ENCODE data around the gene HPS6.

GRCh38 chr10:101141196-101141663, 10.1 kb downstream of the TLX1 start:
- PRO-cap = no peak

DNA sequence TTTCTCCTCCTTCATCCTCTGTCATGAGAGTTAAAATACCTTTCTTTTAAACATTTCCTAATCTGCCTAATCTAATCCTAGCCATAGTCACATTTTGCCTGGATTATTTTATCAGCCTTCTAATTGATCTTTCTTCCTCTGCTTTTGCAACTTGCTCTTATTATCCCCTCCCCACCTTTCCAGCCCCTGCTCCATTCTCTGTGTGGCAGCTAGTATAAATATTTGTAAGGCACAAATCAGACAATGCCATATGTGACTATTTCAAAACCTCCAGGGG, 77.3 kb downstream of the POLL start:
- PRO-cap = no peak

GRCh38 chr10:101651309-101651545, 43.7 kb downstream of the FBXW4 start:
- PRO-cap = no peak

DNA sequence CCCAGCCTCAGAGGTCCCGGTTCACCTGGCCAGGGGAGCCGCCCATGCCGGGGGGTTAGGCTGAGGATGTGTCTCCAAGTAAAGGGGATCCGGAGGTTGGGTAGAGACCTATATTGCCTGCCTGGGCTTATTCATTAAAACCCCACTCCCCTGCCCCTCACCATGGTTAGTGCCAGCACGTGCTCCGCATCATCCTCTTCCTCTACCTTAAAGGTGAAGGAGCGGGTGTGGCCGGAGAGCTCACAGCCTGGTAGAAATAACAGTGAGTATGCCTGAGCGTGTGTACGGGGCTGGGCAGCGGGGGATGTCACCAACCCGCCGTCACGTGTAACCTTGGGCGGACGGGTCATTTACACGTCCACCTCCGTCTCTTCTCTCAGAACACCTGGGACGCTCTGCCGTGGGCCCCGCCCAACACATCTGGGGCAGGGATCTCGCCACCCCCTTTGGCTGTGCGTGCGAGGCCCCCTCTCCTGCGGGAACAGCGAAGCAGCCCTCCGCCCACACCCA, 513 bp downstream of the NPM3 start:
- PRO-cap = no peak

DNA sequence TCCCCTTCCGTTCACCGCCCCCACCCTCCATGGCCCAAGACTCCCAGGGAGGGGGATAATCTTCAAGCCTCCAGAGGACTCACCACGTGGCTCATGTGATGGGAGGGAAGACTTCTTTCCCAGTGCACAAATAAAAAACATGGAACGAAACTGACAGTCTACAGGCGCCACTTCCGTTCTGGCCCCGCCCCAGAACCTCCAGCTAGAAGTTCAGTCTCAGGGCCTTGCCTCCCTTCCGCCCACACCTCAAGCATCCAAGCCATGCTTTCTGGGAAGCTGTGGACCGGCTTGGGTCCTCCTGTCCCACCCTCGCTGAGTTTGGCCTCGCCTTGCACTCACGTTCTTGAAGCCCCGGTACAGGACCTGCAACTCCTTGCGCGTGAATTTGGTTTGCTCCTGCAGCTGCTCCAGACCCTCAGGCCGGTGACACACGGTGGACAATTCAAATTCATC, 10.5 kb upstream of the OGA start:
- PRO-cap = no peak

- PRO-cap = no peak
Measured at GRCh38 chr10:101998519-101999204, 57.3 kb downstream of the ARMH3 start.

DNA sequence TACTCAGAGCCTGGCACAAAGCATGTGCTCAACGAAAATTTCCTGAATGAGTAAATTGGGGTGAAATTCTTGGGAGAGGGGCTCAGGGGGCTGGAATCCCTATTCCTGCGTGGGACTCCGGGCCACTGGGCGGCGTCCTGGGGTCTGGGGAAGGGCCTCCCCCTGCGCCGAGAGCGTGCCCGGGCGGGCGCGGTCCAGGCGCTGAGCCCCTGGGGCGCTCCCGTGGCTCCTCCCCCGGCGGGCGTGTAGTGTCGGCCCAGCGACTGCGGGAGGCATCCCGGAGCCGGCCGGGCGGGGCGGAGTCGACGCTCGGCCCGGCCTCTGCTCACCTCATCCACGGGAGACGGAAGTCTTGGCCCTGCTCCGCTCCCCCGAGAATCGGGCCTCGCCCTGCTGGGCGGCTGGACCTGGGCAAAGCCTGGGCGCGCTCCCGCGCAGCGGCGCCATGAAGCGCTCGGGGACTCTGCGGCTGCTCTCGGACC, at the start of gene HPS6:
Gene HPS6, plus strand, starts transcription at position 320 of the 482 bp plus-strand sequence.
- PRO-cap = bidirectional peak, plus-strand start at position 275 of the sequence, minus-strand start at position 247 of the sequence

GRCh38 chr10:102133874-102134332, 1.1 kb downstream of the PPRC1 start:
- PRO-cap = unidirectional peak, minus-strand start at chr10:102133926

GRCh38 chr10:102376425-102377310, 18.8 kb upstream of the NFKB2 start:
- PRO-cap = no peak

- PRO-cap = no peak
Measured at GRCh38 chr10:102393149-102393643, 2.3 kb upstream of the NFKB2 start.

- PRO-cap = no peak
Measured at GRCh38 chr10:102410472-102411307, 7.9 kb downstream of the PSD start.

GRCh38 chr10:102454675-102455415, 3.5 kb upstream of the C10orf95 start:
- PRO-cap = no peak

- PRO-cap = no peak
Measured at GRCh38 chr10:102479790-102480468, 18.7 kb downstream of the MFSD13A start.

- PRO-cap = bidirectional peak, plus-strand start at chr10:102627988, minus-strand start at chr10:102627858
Measured at GRCh38 chr10:102627175-102628302, 16.7 kb upstream of the TRIM8 start.

GRCh38 chr10:102642634-102643568, 1.4 kb upstream of the TRIM8 start:
- PRO-cap = bidirectional peak, plus-strand start at chr10:102643409, minus-strand start at chr10:102643189; bidirectional peak, plus-strand start at chr10:102643663, minus-strand start at chr10:102643513

DNA sequence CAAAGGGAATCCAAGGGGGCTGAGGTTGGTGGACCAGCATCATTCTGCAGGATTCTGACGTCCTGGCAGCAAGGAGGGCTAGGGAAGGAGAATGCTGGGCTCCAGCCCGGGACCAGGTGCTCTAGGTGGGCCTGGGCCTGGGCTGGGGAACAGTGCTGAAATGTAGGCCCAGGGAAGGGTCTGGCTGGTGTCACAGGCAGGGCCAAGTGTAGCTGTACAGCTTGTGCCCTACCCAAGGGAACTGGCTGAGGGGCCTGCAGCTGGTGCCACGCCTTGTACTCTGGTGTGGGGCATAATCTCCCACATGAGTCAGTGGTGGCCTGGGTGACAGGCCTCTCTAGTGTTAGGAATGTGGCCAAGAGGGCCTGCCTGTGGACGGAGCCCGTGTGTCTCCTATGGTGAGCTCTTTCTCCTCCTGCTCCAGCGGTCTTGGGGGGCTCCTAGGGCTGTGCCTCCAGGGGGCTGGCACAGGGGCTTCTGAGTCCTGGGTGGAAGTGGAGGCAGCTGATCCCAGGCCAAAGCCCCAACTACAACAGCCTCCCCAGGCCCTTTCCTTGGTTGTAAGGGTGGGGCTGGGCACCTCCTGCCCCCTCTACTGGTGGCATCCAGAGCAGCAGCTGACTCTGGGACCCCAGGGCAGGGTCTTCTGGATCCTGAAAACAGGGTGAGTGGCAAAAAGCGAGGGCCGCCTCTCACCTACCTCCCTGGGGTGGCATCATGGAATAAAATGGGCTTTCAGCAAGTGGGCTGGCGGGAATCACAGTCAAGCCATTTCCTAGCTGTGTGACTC, 25.3 kb downstream of the TRIM8 start:
- PRO-cap = no peak

GRCh38 chr10:102675891-102676699, 31.8 kb downstream of the TRIM8 start:
- PRO-cap = no peak

DNA sequence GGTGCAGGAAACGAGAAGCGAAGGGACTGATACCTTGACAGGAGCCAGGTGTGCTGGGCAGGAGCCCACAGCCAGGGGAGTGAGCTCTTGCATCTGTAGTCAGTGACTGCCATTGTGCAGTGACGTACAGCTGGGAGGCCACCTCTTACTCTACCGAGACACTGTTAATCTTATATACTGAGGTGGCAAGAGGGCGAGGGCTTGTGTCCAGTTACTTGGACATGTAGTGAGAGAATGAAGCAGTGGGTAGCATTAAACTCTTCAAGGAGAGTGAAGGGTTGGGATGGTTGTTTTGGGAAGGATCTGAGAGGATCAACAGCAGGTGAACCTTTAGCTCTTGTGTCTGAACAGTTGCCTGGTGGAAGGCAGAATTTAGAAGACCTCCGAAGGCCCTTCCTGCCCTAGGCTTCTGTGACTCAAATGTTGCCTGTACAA, 34.5 kb downstream of the WBP1L start:
- PRO-cap = no peak

DNA sequence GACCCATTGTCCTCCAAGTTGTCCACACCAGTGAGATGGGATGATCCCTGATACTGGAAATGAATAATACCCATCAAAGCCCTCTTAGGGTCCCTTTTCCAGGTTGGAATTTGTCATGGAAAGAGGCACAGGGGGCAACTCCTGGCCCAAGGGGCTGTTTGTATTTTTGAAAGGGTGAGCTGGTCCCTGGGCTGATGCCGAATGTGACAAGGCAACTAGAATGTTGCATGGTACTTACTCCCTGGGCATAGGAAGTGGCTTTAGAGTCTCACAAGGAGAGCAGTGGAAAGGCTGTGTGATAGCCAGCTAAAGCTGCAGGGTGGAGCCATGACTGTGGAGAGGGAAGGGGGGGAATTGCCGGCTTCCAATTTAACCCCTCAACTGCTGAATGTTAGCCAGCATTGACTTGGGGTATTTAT, 37.2 kb downstream of the WBP1L start:
- PRO-cap = no peak

GRCh38 chr10:102782550-102783617, 39.1 kb downstream of the WBP1L start:
- PRO-cap = no peak

Measured in A673 (cell line).